BJ (cell line): ENCODE measurements around a stretch of chr21.

DNA sequence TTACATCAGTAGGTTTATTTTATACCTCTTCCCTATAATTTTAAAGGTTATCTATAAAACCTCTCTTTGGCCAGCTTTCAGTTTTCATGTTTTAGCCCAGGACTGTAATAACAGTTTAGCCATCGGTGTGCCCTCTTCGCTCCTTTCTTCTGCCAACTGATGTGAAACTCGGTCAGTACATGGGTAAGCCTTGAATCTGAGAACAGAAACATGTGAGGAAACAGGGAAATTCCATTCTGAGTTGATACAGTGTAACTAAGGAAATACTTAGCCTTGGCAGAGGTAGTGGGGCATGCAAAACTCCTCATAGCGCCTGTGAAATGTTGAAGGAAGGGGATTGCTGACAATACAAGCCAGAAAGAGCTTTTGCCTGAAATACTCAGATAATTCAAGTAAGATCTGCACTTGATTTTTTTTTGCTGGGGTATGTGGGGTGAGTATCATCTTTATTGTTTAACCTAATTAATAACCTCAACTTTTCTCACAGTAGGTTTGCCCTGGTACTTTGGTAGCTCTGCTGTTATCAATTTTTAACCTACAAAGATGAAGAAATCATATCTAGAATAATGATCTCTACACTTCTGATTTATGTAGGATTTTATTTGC lies 465.3 kb downstream of the NCAM2 start:
- CAGE, long polyA plus RNA, result no peak
- RRBS, result no CpG with 5 or more reads among the region's 4 CpGs

DNA sequence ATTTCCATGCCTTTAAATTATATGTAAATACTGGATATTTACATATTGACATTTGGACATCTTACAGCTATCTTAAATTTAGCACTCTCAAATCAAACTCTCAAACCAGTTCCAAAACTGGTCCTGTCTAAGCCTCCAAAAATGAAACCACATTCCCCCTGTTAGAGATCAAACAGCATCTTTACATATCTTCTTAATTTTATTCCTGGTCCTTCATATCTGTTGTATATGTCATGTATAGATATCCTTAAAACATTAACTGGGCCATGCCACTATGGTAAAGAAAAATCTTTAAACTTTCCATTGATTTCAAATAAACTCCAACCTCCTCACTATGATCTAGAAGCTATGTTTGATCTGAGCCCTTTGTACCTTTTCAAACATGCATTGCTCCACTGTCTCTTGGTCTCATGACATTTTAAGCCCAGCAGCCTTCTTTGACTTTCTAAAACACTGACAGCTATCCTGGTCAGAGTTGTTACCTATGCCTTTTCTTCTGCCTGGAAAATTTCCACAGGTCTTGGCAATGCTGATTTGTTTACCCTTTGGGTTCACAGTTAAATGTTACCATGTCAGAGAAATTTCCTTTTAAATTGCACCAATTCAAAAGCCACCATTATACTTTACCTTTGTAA lies 1064.1 kb downstream of the NCAM2 start:
- CAGE, long polyA plus RNA, result no peak

GRCh38 chr21:23021164-23021633 lies 2023.0 kb downstream of the NCAM2 start:
- CAGE, long polyA plus RNA, result no peak
- RRBS, result 67% methylated on average over 10 of the region's 18 CpGs

- CAGE, long polyA plus RNA, result no peak
- RRBS, result no CpG with 5 or more reads among the region's 12 CpGs
Observed at GRCh38 chr21:23856798-23857232, 1750.5 kb downstream of the MRPL39 start.

DNA sequence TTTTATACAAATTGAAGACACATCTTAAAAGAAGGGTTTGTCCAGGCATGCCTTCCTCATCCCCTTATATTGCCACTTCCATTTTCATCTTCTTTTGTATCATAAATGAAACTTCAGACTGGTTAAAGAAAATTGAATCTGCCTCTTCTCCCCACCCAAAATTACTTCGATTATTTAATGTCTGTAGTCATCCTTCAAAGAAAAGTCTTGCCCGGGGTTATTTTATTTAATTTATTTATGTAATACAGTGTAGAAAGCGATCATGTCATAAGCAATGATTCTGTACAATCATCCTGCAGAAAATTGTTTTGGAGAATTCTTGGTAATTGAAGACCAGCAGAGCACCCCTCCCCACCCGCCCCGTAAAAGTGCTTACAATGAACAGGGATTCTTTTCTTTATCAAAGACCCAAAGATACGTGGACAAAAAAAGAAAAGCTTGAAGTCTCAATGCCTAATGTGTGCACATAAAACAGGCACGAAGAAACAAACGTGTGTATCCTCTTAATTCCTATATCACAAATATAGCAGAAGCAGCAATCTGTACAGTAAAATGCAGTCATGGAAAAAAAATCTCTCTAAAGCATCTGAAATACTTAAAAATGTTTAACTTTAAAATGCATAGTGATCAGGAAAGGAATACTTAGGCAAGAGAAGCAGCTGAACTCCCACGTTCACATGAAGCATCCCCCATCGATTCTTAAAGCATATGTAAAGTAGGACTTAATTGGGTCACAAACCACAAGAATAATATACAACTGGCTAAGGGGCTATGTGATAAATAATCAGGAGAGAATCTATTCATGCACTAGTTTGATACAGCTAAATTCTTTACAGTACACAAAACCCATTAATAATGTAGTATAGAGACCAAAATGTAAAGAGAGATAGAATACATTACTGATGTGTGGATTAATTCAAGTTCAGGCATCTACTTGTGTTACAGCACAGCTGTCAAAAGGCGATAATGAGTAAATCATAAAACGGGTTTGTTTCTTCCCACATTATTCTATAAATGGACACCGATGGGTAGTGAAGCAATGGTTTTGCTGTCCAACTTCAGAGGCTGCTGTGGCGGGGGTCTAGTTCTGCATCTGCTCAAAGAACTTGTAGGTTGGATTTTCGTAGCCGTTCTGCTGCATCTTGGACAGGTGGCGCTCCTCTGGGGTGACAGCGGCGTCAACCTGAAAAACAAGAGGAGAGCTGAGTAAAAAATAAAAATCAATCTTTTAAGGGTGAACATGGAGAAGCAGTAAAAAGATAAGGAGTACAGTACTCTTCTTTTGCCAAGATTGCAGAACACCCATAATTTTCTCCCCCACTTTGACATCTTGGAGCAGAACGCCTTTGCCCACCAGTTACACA lies 146.3 kb downstream of the GABPA start:
- CAGE, long polyA plus RNA, result start-site peak on the minus strand centred at position 514 of the sequence, 152 bp wide, 57 and 78 reads in 2 replicates; start-site peak on the minus strand centred at position 681 of the sequence, 29 bp wide, 488 and 459 reads in 2 replicates
- RRBS, result no CpG with 5 or more reads among the region's 20 CpGs

DNA sequence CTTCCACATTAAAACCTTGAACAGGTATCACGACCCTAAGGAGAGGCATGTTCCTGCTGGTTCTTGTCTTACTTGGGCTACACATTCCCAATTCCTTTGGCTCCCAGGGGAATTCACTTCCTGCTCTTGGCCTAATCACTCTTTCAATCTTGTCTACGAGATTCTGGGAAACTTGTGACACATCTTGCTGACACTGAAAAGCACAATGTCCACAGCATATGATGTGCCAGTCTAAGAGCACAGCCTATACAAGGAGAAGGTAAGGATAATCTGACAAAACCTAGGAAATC lies 163.9 kb downstream of the GABPA start:
- CAGE, long polyA plus RNA, result no peak
- RRBS, result no CpG with 5 or more reads among the region's 2 CpGs

- CAGE, long polyA plus RNA, result no peak
- RRBS, result no CpG with 5 or more reads among the region's 5 CpGs
Observed at GRCh38 chr21:25983617-25984357, 186.8 kb downstream of the APP start.

DNA sequence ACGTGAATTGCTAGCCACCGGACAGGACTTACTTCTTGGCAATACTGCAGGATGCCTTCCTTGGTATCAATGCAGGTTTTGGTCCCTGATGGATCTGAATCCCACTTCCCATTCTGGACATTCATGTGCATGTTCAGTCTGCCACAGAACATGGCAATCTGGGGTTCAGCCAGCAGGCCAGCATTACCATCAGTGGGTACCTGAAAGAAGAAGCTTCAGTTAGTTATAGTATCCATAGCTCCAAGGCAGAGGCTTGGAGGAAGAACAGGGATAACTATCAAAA lies 58.7 kb downstream of the APP start:
- CAGE, long polyA plus RNA, result no peak
- RRBS, result no CpG with 5 or more reads among the region's 2 CpGs

- CAGE, long polyA plus RNA, result no peak
- RRBS, result no CpG with 5 or more reads among the region's 1 CpG
Observed at GRCh38 chr21:26123030-26123337, 47.6 kb downstream of the APP start.

- CAGE, long polyA plus RNA, result no peak
- RRBS, result no CpG with 5 or more reads among the region's 3 CpGs
Observed at GRCh38 chr21:26570208-26570656, 2.9 kb downstream of the CYYR1 start.

DNA sequence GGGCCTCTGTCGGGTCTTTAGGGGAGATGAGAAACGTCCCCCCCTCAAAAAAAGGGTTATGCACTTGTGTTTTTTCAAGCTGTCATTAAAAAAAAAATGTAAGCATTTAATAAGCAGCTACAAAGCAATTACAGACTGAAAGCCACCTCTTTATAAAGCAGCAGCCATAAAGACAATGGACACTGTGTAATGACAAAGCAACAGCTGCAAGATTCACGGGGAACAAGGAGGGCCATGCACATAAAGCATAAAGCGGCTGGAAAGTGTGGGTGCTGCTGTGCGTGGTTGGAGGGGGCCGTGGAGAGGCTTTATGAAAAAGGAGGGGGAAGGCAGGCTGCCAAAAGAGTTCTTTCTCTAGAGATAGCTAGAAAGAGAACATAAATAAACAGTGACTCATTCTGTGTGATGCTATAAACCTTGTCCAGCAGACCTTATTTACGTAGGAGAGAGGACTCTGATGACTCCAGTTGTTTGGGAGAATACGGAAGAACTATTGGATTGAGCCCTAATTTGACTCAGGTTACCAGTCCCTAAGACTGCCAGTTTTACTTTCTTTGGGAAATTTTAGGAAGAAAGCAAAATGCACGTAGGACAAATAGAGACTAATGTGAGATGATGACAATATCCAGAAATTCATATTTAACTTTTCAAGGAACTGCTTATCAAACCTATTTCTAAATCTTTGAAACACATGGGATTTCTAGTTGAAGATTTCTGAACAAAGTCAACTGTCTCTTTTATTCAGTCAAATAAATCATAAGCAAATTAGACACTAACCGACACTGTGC lies 49.2 kb downstream of the ADAMTS1 start:
- CAGE, long polyA plus RNA, result no peak
- RRBS, result no CpG with 5 or more reads among the region's 10 CpGs

DNA sequence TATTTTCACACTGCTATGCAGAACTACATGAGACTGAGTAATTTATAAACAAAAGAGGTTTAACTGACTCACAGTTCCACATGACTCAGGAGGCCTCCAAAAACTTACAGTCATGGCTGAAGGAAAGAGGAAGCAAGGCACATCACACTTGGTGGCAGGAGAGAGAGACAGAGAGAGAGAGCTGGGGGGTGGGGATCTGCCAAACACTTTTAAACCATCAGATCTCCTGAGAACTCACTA lies 742.5 kb downstream of the N6AMT1 start:
- CAGE, long polyA plus RNA, result no peak

DNA sequence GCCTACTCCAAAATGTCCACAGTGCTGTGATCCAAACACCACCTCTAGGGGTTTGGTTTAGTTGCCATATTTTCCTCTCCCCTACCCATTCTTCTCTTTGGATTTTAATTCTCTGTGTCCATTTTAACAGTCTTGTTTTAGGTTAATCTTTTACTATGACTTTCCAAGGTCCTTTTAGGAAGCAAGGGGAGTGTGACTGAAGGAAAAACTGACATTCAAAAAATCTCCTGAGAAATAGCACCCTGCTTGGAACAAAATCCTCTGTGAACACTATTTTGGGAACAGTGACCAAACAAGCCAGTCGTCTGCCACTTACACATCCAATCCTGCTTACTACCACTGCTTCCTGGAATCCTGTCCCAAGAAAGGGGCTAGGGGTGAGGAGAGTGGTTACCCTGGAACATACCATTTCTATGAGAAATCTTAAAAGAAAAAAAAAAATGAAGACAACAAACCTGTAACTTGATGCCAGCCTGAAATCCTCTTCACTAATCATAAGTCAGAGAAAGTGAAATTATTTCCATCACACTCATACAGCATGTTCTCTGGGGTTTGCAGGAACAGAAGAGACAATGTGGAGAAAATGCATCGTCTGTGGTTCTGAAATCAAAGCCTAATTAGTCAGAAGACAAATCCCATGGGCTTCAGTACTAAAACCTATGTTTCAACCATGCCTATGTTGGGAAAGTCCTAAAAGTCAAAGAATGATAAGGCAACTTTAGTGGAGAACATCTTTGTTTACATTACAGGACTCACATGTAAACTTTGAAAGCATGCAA lies 113.4 kb downstream of the N6AMT1 start:
- CAGE, long polyA plus RNA, result no peak
- RRBS, result no CpG with 5 or more reads among the region's 2 CpGs

DNA sequence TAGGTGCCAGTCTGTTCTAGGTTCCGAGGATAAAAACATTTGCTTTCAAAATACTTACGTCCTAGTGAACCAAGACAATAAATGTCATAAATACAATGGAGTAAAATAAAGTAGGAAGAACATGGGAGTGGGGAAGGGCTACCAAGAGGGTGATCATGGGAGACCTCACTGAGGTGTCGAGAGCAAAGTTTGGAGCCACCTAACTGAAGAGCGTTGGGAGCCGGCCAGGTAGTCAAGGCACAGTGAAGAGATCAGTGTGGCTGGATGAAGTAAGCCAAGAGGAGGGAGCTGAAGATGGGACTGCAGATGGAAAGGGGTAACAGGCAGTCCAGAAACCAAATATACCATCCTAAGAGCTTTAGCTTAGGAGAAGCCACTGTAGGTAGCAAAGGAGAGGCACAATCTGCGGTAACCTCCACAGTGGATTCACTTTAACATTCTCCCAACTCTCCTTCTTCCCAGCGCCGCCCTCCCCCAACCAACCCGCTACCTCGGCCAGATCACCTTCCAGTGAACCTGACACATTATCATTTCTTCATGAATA lies 630 bp downstream of the LTN1 start:
- CAGE, long polyA plus RNA, result no peak
- RRBS, result no CpG with 5 or more reads among the region's 10 CpGs

GRCh38 chr21:29002424-29003198 lies 9.9 kb upstream of the LTN1 start:
- CAGE, long polyA plus RNA, result no peak
- RRBS, result 1% methylated on average over 10 of the region's 43 CpGs

DNA sequence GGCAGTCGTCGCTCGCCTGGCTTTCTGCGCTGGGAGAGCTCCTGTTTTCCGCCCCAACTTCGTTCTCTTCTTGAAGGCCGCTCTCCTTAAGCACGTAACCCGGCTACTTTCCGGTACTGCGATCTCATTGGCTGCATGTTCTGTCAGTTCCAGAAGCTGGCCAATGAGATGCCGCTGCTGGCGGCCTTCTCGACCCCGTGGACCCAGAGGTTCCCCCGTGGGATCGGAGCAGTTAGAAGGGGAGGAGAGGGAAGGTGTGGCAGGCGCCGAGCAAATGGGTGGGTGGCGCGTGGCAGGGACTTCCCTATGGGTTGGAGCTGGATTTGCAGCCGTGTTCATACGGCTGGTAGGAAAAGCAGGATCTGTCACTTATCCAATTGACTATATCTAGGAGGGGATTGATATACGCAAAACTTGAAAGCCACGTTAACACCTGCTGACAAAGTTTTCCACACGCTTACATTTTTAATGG lies 368 bp downstream of the USP16 start:
- CAGE, long polyA plus RNA, result no peak
- RRBS, result no CpG with 5 or more reads among the region's 26 CpGs

- CAGE, long polyA plus RNA, result start-site peak on the plus strand at chr21:29145574-29145630, 125 and 96 reads in 2 replicates
- RRBS, result no CpG with 5 or more reads among the region's 10 CpGs
Observed at GRCh38 chr21:29145207-29146040, 15.0 kb downstream of the MAP3K7CL start.

- CAGE, long polyA plus RNA, result no peak
- RRBS, result no CpG with 5 or more reads among the region's 5 CpGs
Observed at GRCh38 chr21:29175218-29176069, 45.0 kb downstream of the MAP3K7CL start.

DNA sequence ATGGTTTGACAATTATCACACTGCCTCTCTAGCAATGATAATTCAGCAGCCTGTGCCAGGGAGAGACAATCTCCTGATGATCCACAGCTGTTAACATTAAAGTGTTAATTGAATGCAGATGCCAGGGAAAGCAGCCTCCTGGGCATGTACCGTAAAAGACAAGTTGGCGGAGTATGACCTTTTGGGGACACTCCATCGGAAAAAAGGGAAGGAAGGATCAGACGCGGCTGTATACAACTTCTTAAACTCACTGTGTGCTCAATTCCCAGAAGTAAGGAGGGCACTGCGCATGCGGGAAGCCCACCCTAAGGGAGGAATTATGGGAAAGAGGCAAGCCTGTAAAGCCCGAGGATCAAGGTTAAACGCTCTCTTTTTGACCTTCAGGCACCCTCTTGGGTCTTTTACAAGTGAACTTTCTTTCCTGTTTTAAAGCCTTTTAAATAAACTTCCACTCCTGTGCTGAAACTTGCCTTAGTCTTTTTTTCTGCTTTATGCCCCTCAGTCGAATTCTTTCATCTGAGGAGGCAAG lies 62.7 kb downstream of the MAP3K7CL start:
- CAGE, long polyA plus RNA, result no peak
- RRBS, result no CpG with 5 or more reads among the region's 10 CpGs

- CAGE, long polyA plus RNA, result no peak
- RRBS, result no CpG with 5 or more reads among the region's 12 CpGs
Observed at GRCh38 chr21:29341951-29343119, 43.6 kb downstream of the BACH1 start.